Measurements from ENCODE around the genes TBXA2R and MRPL54.

DNA sequence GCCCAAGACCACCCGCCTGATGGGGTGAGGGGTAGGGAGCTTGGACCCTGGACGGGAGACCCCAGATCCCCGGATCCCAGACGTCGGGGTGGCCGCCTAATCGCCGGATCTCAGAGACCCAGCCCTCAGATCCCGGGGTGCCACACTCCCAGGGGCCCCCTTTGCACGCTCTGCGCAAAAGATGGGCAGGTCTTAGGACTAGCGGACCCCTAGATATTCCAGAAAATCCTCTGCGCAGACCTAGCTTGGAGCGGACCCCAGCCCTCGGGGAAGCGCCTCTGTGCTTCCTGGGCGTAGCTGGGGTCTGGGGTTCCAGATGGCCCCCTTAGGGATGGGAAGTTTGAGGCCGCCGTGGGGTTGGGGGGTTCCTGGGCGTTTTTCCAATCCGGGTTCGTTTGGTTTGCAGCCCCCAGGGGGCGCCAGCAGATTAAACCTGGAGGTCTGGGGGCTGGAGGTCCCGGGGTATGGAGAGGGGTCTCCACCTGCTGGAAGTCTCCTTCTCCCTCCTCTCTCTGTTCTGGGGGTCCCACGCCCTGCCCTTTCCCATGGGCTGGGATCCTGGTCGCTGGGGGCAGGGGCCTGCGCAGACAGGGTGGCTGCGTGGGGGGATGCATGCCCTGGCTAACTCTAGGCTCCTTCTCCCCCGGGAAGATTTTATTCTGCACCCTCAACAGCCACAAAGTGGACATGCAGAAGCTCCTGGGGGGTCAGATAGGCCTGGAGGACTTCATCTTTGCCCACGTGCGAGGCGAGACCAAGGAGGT lies 748 bp downstream of the GIPC3 start:
- PRO-cap = no peak

DNA sequence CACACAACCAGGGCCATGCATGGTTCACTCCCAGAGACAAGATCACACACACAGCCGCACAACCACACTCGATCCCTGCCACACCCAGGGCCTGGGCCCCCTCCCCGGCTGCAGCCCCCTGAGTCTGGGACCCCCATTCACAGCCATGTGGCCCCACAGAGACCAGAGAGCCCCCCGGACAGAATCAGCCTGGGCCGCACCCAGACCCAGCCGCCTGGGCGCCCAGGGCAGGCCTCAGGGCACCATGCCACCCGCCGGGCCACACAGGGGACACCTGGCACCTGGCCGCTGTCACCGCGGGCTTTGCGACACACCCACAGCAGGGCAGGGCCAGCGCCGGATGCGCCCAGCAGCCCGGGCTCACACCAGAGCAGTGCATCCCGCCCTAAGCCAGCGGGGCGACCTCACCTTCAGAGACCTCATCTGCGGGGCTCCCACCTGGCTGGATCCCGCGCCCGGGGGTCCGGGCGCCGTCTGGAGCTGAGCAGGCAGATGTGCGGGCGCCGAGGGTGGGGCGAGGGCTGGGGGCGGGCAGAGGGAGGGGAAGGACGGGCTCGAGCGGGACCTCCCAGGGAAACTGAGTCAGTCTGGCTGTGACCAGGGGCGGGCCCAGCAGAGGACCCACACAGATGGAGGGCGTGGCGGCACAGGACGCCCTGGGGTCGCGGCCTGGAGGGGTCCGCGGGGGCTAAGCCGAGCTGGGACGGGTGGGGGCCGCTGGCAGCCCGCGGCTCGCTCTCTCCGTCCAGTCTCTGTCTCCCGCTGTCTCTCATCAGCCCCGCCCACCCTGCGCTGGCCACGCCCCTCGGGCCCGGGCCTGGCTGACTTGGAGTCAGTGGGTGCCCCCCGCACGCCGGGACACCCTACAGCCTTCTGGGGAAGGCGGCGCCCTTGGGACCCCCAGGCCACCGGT lies at the start of gene TBXA2R:
TBXA2R (minus strand) TSS at position 754 of the 913 bp plus-strand sequence.
- PRO-cap = no peak

- PRO-cap = no peak
Measured at GRCh38 chr19:3623634-3624216, 2.9 kb downstream of the CACTIN start.

DNA sequence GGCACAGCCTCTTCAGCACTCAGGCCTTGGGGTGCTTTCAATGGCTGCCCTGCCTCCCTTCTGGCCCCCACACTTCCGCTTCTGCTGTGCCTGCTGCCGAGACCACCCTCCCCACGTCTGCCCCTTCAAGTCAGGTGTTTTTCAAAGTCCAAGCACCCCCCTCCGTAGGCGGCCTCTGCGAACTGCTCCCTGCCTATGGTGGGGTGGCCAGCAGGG lies 9.6 kb upstream of the CACTIN start:
- PRO-cap = no peak

GRCh38 chr19:3646482-3646945 lies 19.9 kb upstream of the CACTIN start:
- PRO-cap = no peak

GRCh38 chr19:3668168-3668698 lies 32.0 kb downstream of the PIP5K1C start:
- PRO-cap = no peak

- PRO-cap = bidirectional peak, plus-strand start at chr19:3762682, minus-strand start at chr19:3762805; bidirectional peak, plus-strand start at chr19:3763121, minus-strand start at chr19:3762911
Measured at GRCh38 chr19:3762340-3763276, at the start of gene MRPL54. TSS of gene MRPL54 (plus strand) at chr19:3762682.

GRCh38 chr19:3813500-3814154 lies 27.4 kb upstream of the MATK start:
- PRO-cap = no peak

- PRO-cap = unidirectional peak, minus-strand start at chr19:4035954
Measured at GRCh38 chr19:4034909-4036173, 27.8 kb downstream of the PIAS4 start.

GRCh38 chr19:4044061-4044875 lies 22.4 kb downstream of the ZBTB7A start:
- PRO-cap = no peak

DNA sequence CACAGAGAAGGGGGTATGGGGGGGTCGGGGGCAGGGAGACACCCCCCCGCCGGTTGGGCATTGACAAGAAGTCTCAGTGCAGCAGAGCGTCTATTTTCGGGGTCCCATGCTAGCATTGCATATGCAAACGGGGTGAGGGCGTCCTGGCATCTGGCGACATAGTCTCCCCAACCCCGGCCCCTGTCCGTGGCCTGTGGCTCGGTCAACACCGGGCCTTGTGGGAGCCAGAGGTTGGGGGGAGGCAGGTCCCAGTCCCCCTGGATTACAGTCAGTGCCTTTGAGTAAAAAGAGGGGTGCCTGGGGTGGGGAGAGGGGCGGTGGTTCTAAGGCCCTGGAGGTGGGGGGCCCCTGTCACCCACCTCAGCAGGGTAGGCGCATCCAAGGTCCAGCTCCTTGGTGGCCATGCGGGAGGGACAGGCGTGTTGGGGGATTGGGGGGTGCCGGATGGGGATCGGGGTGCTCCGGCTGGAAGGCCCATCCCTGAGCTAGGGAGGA lies 21.1 kb downstream of the ZBTB7A start:
- PRO-cap = no peak

- PRO-cap = no peak
Measured at GRCh38 chr19:4186308-4187205, 4.1 kb downstream of the ANKRD24 start.

DNA sequence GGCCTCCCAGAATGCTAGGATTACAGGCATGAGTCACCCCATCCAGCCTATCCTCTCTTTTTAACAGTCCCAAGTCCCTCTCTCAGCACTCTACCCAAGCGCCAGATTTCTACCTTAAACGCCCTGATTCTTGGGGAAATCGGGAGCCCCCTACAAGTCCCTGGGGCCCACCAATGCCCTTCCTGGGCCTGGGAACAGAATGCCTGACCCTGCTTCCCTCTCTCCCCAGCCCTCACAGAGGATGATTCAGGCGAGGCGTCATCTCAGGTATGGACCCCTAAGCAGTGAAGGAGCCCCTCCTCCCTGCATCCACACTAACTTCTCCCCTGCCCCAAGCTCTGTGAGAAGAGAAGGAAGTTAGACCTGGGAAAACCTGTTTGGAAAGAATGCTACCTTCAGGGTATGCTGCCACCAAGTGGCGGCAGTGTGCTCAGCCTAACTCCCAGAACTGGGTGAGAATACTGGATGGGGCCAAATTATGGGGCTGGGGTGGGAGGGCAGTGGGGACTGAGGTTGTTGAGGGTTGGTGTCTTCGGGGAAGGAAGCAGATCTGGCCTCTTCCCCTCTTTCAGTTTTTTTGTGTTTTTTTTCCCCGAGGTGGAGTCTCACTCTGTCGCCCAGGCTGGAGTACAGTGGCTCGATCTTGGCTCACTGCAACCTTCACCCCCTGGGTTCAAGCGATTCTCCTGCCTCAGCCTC lies 20.6 kb upstream of the EBI3 start:
- PRO-cap = no peak

DNA sequence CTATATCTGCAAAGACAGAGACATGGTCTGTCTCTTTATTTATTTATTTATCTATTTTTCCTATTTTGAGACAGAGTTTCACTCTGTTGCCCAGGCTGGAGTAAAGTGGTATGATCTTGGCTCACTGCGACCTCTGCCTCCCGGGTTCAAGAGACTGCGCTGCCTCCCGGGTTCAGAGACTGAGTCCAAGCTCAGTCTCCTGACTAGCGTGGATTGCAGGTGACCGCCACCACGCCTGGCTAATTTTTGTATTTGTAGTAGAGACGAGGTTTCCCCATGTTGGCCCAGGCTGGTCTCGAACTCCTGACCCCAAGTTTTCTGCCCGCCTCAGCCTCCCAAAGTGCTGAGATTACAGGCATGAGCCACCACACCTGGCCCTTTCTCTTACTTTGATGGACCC lies 369 bp upstream of the STAP2 start:
- PRO-cap = no peak

GRCh38 chr19:4365217-4365878 lies 22.0 kb downstream of the MPND start:
- PRO-cap = no peak

DNA sequence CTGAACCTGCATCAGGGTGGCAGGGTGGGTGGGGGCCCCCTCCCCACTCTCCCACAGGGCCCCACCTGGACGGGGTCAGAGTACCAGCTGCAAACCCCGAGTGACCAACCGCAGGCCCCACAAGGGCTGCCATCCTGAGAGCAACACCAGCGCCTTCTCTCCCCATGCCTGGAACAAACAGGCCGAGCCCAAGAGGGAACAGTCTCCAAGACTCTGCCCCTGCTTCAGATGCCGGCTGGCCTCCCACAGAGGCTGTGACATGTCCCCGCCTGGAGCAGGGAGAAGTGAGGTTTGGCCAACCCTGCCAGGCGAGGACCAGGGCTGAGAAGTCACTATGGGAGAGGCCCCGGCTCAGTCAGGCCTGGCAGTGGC lies 27.1 kb downstream of the MPND start:
- PRO-cap = no peak

DNA sequence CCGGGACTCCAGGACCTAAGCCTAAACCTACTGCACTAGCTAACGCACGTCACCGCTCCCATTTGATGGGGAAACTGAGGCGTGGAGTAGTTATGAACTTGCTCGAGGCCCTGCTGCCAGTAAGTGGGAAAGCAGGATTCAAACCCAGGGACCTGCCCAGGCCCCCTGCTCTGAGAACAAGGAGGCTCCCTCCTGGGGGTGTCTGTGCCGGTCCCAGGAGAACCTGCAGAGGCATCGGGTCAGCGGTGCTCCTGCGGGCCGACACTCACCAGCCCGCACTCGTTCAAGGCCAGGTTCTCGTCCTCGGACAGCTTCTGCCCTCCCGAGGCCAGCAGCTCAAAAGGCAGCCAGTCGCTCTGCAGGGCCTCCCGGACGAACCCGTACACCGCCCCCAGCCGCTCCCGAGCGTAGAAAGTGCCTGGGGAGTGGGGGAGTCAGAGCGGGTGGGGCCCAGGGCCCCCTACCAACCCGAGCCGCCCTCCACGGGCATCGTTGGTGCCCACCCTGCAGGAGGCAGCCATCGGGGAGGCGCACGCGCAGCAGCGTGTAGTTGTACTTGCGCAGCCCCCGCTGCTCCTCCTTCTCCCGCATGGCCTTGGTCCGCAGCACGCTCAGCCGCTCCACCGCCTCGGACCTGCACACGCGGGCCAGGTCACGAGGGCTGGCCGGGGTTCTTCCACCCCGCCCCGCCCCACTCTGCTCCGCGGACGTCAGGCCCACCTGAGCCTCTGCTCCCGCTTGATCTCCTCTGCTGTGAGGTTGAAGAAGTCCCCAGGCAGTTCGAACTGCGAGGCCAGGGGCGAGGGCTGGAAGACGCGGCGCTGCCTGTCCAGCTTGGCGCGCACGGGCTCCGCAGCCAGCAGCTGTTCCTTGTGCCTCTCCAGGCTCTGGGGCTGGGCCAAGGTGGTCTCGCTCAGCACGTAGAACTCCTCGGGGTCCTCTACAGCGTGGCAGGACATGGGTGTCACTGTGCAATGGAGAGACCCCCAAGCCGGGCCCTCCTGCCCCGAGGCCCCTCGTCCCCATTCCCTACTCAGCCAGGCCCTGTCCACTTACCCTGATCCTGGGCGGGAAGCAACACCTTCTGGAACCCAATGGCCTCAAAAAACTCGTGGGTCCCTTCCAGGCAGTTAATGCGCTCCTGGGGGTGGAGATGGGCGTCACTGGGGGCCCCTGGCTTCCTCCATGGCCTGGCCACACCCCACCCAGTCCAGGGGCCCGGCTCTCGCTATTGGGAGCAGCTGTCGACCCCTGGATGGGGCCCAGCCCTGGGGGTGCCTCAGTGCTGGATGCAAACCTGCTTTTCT lies 11.4 kb downstream of the UBXN6 start:
- PRO-cap = no peak

- PRO-cap = no peak
Measured at GRCh38 chr19:4454870-4456212, 2.3 kb downstream of the UBXN6 start.

GRCh38 chr19:4531467-4531979 lies 3.5 kb downstream of the PLIN5 start:
- PRO-cap = no peak

DNA sequence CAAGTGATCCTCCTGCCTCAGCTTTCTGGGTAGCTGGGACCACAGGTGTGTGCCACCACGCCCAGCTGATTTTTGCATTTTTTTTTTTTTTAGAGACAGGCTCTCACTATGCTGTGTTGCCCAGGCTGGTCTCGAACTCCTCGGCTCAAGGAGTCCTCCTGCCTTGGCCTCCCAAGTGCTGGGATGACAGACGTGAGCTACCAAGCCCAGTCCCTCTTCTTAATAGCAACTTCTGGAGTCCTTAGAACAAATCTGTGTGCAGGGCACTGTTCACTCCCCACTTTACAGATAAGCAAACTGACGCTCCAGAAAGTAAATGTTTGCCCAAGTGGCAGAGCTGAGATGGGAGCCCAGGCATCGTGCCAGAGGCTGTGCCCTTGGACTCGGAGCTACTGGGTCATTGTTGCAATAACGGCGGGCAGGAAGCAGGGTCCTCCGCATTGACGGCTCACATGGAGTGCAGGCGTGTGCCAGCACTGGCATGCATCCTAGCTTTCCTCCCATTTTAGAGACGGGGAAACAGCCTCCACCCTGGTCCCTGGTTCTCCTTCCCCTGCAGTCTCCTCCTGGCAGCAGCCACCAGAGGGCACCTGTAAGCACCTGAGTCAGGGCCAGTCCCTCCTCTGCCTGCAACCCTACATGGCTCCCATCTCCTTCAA lies 7.4 kb upstream of the LRG1 start:
- PRO-cap = no peak

All from neural crest cell (in vitro differentiated cells).